Endothelial cell (in vitro differentiated cells): ENCODE measurements around the genes CYYR1, ADAMTS1 and LTN1.

GRCh38 chr21:23384498-23385284 lies 2222.6 kb downstream of the MRPL39 start:
- PRO-cap: bidirectional peak, plus-strand start at chr21:23384807, minus-strand start at chr21:23384860

GRCh38 chr21:23886835-23887269 lies 1720.4 kb downstream of the MRPL39 start:
- PRO-cap: no peak

GRCh38 chr21:23968612-23969392 lies 1638.5 kb downstream of the MRPL39 start:
- PRO-cap: no peak

DNA sequence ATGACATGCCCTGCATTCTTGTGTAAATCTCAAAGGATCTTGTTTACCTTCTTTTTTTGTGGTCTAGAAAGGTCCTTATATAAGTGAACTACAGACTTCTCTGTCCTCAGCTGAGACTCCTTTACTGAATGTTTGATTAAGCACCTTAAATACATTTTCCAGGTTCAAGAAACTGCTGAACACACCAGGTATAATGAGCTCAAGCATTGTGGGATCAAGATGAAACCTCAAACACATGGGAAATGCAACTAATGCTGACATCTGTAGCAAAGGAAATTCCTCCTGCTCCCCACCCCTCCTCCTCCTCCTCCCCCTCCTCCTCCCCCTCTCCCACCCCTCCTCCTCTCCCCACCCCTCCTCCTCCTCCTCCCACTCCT lies 234.0 kb downstream of the MRPL39 start:
- PRO-cap: no peak

- PRO-cap: no peak
These were observed 182.7 kb downstream of the MRPL39 start for GRCh38 chr21:25424658-25424927.

DNA sequence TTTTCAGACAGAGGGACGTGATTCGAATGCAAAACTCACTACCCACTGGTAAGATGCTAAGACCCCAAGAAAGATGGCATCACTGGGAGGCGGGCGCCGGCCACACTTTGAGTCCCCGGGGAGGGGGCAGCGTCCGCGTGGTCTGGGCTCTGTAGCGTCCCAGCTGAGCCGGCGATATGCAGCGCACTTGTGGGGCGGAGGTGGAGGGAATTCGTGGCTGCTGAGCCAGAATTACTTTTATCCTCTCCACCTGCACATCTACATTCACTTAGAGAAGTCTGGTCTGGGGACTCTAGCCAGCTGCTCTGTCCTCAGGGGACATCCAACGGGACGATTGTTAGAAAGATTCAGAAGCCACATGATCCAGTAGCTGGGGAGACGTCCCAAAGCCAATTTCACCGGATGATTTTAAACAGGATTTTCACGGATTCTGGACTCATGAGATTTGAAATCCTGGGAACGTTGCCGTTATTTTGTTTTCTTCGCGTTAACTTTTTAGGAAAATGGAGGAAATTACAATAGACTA lies 1.2 kb downstream of the JAM2 start:
- PRO-cap: no peak

DNA sequence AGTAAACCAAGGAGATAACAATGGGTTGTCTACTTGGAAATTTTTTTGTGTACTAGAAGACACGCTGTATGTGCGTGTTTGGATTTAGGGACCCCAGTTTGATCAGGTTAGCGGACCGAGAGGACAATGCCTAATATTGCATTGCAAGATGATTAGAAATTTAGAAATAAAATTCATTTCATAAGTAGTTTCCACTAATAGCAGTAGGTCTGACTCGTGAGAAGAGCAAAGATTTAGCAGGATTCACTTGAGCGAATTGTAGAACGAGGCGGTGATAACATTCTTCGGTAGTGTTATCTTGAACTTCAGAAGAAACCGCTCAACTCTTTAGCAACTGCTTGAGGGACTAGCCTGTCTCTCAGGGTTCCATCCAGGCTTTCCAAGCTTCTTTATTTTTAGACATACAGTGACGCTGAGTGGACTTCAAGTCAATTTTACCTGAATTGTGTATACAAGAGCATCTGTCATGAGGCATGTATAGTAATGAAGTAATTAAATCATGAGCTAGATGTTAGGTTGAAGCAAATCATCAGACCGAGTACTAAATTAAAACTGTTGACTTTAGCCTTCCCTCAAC lies 1.4 kb downstream of the GABPA start:
- PRO-cap: bidirectional peak, plus-strand start at position 96 of the sequence, minus-strand start at position 128 of the sequence

DNA sequence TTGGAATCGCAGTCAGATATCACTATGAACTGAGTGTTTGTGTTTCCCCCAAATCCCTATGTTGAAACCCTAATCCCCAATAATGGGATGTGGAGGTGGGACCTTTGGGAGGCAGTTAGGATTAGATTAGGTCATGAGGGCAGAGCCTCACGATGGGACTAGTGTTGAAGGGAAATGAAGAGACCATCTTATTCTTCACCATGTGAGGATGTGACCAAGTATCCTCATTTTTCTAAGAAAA lies 144.5 kb downstream of the GABPA start:
- PRO-cap: no peak

DNA sequence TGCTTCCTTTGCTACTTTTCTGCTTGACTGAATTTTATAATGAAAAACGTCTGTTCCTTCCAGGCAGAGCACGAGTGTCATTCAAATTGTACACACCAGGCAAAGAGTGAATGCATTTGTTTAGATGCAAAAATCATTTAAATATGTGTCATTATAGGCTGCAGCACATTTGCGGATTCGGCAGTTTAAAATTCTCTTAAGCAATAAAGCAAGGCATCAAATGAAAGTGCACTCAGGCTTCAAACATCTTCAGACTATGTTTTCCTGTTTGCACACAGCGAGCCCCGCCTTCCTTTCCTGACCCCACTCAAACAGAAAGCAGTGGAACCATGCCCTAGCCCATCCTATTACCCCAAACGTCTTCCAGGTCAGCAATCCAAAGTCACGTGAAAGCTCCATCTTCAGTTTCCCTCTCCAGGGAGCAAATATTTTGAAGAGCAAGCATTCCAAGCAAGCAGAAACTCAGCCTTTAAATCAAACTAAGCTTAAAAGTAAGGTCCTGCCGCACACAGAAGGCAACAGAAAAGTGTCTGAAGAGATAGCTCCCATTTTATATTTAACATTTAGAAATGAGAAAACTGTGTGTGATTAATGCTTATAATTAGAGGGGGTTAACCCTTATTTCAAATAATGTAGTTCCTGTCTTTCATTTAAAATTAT lies 99.5 kb downstream of the APP start:
- PRO-cap: no peak

DNA sequence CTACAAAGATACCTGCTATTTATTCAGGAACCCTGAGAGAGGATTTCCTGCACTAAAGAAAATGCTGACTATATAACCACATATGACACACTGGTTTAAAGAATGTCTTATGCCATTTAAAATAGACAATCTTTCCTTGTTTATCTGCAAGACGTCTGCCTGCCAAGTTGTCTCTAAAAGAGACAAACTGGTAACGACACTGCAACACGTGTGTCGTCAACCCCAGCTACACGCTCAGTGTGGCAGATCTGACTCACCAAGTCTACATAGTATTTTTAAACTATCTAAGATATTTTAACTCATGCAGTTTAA lies 42.6 kb downstream of the APP start:
- PRO-cap: no peak

DNA sequence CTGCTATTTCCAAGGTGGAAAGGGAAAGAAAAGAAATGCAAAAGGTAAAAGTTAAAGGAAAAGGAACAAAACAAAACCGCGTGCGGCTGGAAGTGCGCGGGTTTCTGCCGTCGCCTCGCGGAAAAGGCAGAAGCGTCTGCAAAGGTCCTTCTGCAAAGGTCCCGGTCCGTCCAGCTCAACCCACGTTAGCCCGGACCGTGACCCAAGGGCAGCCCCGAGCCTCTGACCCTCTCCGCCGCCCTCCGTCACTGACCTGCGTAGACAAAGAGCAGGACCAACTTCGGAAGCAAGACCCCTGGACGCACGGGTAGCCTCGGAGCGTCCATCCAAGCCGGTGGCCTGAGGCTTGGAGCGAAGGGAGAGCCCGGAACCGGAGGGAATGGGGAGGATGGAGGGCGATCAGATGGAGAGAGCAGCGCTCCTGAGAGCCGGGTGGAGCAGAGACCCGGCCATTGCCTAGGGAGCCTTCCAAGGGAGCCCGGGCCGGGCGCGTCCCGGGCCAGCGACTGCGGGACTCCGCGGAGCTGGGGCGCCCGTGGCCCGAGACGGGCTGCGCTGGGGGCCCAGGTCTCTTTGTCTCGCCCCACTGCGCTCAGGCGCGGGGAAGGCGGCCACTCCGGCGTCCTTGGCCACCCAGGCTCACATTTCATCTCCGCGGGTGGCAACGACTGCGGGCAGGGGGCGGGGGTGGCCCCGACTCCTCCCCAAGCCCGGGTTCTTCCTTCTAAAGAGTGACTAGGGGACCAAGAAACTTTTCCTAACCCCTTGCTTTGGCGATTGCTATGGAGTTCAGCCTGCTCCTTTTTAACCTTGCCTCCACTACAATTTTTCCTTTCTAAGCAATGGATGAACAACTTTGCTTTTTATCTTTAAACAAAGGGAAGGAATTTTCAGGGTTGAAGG lies at the start of gene CYYR1:
Gene CYYR1, minus strand, starts transcription at position 672 of the 903 bp plus-strand sequence.
- PRO-cap: bidirectional peak, plus-strand start at position 271 of the sequence, minus-strand start at position 250 of the sequence; bidirectional peak, plus-strand start at position 578 of the sequence, minus-strand start at position 641 of the sequence

DNA sequence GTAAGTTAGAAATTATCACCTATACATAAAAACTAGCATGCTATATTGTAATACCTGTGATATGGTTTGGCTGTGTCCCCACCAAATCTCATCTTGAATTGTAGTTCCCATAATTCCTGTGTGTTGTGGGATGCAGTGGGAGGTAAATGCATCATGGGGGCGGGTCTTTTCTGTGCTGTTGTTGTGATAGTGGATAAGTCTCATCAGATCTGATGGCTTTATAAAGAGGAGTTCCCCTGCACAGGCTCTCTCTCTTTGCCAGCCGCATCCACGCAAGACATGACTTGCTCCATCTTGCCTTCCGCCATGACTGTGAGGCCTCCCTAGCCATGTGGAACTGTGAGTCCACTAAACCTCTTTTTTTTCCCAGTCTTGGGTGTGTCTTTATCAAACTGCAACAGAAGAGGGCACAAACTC lies 10.3 kb downstream of the ADAMTS1 start:
- PRO-cap: no peak

DNA sequence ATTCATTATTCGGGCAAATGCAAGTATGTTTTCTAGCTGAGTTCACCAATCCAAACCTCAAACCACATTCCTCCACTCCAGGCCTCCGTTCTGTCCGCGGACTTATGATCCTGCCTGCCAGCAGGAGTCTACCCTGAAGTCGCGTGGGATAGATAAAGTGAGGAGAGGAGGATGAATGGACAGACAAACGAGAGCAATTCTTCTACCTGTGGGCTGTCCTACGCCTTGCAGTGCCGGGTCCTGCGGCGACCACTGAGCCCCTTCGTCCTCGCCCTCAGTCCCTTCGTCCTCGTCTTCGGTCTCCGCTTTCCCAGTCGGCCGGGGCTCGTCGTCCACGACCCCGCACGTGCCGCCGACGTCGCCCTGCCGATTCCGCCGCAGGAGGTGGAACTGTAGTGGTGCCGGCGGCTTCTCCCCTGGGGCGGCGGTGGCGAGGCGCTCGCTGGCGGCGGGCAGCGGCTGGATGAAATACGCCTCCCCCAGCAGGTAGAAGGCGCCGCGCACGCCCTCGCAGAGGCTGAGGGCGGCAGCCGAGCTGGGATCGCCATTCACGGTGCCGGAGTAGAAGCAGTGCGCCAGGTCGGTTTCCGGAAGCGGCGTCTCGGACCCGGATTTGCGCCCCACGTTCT lies 1.1 kb downstream of the ADAMTS1 start:
- PRO-cap: bidirectional peak, plus-strand start outside the sequence, minus-strand start at position 567 of the sequence

DNA sequence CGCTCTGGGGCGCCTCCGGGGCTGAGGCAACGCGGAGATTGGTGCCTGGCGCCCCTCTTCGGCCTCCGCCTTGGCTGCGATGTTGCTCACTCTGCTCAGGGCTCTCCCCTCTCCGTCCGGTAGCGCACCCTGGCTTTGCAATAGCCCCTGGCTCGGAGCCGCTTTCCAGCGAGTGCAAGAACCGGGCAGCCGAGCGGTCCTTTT lies at the start of gene ADAMTS1:
Gene ADAMTS1, minus strand, starts transcription at position 176 of the 204 bp plus-strand sequence.
- PRO-cap: bidirectional peak, plus-strand start outside the sequence, minus-strand start at position 176 of the sequence

DNA sequence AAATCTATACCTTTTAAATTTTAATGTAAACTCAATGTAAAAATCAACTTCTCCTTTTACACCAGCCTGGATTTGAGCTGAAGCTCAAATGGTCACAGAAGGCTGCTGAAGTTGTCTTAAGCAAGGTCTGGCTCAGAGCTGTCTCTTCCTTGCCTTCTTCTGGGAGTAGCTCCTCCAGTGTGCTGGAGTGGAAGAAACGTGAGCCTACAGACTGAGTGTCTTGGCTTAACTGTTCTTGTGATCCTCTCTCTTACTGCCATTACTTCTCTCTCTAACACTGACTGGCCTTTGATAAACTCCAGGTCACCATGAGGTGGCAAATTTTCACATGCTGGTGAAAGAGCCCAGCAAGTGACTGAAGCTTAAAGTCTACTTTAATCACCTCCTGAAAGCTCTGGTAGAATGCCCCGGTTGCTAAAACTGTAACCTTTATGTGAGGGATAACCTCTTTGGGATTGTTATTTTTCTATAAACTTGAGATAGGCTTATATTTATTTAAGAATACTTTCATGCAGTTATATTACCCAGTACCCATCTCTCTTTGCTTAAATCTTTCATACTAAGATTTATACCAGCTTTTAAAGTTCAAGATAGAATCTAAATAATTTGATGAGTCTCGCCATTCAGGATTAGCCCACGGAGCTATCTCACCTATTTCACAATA lies 816.6 kb downstream of the N6AMT1 start:
- PRO-cap: no peak

DNA sequence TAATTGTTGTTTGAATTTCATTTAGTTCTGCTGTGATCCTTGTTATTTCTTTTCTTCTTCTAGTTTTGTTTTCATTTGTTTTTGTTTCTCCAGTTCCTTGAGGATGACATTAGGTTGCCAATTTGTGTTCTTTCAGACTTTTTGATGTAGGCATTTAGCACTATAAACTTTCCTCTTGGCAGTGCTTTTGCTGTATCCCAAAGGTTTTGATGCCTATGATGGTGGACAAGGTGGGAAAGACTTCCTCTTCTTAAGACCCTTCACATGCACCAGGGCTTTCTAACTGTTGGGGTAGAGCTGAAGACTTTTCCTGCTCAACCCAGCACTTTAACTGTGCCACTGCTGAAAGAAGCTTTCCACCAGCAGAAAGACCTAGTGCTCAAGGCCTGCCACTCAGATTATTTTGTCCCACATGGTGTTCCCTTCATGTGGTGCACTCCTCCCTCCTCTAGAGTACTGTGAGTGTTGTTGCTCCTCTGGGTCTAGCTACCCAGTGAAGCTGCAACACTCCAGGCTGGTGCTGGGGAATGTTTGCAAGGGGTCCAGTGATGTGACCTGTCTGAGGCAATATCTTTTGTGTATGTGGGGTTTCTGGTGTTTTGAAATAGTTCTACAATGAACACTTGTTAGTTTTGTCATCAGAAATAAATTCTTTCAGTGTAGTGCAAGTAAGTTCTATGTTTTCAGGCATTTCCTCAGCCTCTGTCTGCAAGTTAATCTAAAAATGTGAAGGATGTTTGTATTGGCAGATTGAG lies 509.6 kb downstream of the N6AMT1 start:
- PRO-cap: no peak

DNA sequence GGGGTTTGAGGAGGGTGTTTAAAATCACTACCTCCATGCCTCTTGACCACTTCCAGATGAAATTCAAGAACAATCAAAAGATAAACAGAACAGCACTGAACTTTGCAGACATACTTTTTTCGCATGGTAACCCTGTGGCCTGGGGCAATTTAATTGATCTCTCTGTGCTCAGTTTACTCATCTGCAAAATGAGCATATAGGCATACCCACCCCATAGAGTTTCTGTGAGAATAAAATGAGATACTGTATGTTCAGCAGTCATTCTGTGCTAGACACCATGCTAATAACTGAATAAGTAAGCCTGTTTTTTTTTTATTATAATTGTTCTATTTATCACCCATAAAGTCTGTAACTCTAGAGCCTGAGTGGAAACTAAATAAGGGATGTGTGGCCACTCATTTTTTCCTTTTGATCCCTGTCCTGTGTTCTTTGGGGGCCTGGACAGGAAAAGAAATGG lies 86.9 kb downstream of the N6AMT1 start:
- PRO-cap: no peak

- PRO-cap: bidirectional peak, plus-strand start at chr21:28992626, minus-strand start at chr21:28992655; bidirectional peak, plus-strand start at chr21:28993103, minus-strand start at chr21:28992828
These were observed at the start of gene LTN1 for GRCh38 chr21:28992519-28993298. TSS of gene LTN1 (minus strand) at chr21:28992877.

DNA sequence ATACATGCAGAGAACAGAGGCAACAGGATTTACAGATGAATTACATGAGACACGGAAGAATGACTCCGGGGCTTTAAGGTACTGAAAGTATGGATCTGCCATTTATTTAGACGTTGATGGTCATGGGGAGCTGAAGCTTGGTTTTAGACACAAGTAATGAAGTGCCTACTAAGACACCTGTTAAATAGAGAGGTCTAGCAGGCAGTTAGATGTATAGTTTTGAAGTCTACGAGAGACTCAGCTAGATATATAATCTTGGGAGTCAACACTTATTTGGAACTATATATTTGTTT lies 1.0 kb downstream of the RWDD2B start:
- PRO-cap: no peak

DNA sequence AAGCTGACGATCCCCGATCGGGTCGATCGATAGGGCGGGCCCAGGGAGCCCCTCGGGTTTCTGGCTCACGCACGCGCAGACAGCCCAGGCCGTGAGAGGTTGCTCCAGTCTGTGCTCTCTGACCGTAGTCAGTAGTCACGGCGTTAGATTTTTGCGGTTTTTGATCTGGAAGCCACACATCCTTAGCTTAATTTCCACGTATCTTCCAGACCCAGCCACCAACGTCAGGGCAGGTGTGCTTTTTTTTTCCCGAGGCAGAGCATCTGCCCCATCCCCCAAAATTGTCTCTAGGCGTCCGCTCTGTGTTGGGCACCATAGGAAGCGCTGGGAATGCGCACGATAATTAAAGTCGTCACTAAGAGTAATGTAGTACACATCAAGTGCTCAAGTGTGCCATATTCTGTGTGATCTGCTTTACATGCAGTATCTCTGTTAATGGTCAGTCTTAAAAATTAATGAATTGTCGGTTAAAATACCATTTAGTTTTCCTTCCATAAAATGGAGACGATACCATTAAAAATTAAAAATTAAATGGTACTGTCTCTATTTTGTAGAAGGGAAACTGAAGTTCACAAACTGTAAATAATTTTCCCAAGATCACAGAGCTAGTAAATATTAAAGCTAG lies 443 bp upstream of the CCT8 start:
- PRO-cap: bidirectional peak, plus-strand start at position 107 of the sequence, minus-strand start outside the sequence